AG08470 (cell line): ENCODE data around the genes NEPRO and BOC.

GRCh38 chr3:111083536-111084700 is 12.3 kb downstream of the NECTIN3 start:
- RRBS, result no CpG with 5 or more reads among the region's 8 CpGs

DNA sequence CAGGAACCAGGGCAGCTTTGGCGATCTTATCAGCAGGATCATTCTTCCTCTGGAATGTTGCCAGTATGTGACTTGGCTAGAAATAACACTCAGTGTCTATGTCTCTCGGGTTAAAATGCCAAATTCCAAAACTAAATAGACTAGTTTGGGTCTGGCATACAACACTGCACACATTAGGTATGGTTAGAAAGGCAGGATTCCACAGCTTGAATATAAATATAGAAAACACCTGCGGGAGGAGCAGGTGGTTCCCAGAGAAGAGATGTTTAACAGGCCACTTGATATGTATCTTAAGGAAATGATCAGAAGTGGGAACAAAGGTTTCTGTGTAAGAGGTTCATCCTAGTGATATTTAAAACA is 220.1 kb upstream of the CD96 start:
- RRBS, result no CpG with 5 or more reads among the region's 3 CpGs

- RRBS, result no CpG with 5 or more reads among the region's 6 CpGs
These were observed 971 bp downstream of the C3orf52 start for GRCh38 chr3:112087171-112087549.

- RRBS, result no CpG with 5 or more reads among the region's 9 CpGs
These were observed 5.4 kb downstream of the GCSAM start for GRCh38 chr3:112127597-112128187.

GRCh38 chr3:112148898-112149329 is 15.9 kb upstream of the GCSAM start:
- RRBS, result no CpG with 5 or more reads among the region's 2 CpGs

DNA sequence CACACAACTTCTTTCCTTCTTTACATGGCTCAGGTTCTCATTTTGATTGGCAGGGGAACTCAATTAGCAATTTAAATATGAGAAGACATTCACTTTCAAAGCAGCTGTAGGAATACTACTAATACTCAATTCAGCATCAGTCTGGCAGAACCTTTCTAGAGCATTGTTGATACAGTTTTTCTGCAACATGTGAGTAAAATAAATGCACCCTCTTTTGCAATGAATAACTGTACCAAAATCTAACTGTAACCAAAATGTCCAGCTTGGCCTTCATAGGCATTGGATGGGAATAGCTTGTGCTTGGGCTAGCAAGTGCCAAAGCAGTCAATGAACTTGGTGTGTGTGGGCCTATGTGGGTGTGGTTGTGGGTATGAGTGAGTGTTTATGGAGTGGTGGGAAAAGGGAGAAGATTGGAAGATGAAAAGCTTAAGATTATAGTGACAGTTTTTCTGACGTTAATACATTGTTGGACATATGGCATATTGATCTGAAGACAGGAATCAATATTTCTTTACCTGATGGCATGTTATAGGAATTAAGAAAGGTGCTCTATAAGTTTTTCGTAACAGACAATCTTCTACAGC is 35.4 kb upstream of the GCSAM start:
- RRBS, result no CpG with 5 or more reads among the region's 2 CpGs

DNA sequence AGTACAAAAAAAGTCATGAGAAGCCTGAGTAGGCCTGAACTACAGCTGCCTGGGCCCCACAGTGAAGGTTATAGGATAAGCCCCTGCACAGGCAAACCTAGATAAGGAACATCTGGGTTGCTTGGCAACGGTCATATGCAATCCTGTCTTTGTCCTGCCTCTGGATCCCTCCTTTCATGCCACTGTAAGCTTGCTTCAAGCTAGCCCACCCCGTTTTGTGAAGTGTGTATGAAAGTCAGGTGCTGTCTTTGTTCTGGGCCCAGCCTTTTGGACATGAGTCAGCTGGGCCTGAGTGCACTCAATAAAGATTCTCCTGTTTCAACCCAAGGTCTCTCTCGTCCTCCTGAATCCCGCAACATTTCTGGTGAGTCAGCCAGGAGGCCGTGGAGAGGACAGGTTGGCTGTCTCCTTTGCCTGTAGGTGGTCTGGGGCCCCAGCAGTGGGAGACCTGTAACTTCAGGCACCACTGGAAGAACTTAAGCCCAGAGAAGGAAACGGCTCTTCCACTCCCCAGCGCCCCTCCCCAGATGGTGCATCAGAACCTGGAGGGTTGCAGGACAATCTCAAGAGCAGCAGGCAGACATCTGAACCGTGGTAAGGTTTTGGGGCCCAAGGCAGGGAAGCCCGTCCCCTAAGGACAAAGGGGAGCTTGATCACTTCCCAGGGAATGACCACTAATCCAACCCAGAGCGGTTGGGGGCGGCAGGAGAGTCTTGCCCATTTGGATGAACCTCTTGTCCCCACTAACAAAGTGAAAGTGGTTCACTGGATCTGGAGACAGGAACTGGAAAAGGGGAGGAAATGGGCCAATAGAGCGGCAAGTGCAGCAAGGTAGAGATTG is 8.3 kb upstream of the SLC9C1 start:
- RRBS, result no CpG with 5 or more reads among the region's 12 CpGs

DNA sequence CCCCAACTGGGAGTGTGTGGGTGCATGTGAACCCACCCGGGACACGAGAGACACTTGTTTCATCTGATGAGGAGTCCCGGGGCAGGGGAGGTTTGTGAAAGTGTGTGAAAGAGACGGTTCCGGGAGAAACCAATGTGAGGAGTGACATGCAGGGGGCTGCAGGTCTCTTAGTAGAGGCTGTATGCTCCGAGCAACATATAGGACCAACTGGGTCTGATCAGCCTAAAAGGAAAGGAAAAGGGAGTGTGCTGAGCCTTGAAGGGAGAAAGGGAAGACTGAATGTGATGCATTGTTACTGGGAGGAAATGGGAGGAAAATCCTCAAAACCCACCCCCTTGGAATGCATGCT is 8.9 kb upstream of the SLC9C1 start:
- RRBS, result no CpG with 5 or more reads among the region's 6 CpGs

- RRBS, result no CpG with 5 or more reads among the region's 8 CpGs
These were observed 58.1 kb downstream of the CD200 start for GRCh38 chr3:112390532-112391910.

- RRBS, result no CpG with 5 or more reads among the region's 2 CpGs
These were observed 15.2 kb upstream of the BTLA start for GRCh38 chr3:112514564-112514842.

DNA sequence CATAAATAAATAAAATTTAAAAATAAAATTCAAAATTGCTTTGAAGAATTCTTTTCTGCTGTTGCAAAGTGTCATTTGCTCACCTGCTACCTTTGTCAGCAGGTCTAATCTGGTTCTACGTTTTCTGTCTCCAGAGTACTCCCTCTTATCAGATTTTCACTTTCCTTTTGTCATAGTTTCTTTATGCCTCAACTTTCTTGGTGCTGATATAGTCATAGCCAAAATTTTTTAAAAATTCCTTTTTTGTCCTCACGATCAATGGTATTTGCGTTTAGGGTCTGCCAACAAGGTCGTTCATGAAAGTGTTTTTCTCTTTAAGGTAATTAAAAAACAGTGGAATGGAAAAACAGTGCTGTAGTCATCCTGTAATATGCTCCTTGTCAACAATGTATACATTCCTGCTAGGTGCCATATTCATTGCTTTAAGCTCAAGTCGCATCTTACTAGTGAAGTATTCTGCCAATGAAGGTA is 1.3 kb downstream of the SLC35A5 start:
- RRBS, result no CpG with 5 or more reads among the region's 5 CpGs

- RRBS, result no CpG with 5 or more reads among the region's 2 CpGs
These were observed 69.2 kb downstream of the CD200R1L start for GRCh38 chr3:112777511-112777797.

- RRBS, result 3% methylated on average over 21 of the region's 72 CpGs
These were observed at the start of gene NEPRO for GRCh38 chr3:113018853-113020040. Gene NEPRO (minus strand): TSS chr3:113019671.

- RRBS, result no CpG with 5 or more reads among the region's 8 CpGs
These were observed 42.8 kb upstream of the BOC start for GRCh38 chr3:113168440-113168998.

DNA sequence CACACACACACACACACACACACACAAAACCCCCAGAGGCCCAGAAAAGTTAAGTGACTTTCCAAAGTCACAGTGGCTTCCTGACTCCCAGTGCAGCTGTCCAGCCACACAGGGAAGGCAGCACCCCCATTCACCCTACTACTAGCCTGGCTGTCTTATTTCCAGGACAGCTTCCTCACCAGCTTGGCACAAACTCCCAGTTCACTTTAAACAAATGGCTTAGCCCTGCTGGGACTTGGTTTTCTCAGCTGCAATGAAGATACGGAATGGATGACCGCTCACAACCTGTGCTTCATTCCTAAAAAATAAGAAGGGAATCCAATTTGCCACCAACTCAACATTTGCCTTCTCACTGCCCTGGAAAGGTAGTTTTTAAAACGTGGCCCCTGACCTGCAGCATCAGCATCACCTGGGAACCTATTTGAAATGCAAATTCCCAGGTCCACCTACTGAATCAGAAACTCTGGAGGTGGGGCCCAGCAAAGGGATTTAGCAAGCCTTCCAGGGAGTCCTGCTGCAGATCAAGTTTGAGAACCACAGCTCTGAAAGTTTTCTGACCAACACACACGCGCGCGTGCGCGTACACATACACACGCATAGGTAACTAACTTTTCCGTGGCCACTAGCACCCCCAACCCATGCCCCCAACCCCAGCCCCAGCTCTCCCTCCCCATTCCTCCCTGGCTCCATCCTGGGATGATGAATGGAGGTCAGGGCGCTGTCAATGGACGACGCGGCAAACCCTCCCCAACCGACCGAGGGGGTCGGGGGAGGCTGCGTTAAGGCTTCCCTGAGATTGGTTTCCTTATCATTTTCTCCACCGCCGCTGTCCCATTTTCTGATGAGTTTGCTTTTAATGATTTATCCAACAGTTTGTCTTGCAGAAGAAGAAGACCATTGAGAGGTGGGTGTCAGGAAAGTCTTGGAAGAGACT is 836 bp upstream of the BOC start:
- RRBS, result no CpG with 5 or more reads among the region's 21 CpGs

- RRBS, result 1% methylated on average over 34 of the region's 97 CpGs
These were observed at the start of gene BOC for GRCh38 chr3:113211188-113212257. Gene BOC (plus strand): TSS chr3:113211557.

DNA sequence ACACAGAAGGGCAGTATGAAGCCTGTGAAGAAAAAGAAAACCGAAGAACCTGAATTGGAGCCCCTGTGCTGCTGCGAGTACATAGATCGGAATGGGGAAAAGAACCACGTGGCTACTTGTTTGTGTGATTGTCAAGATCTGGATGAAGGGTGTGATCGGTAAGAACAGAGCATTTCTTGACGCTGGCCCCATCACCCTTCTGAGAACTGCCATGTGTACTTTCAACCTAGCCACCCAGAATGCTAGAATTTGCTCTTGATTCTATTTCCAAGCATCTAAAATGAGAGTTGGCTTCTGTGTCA is 944 bp downstream of the ZDHHC23 start:
- RRBS, result no CpG with 5 or more reads among the region's 6 CpGs

DNA sequence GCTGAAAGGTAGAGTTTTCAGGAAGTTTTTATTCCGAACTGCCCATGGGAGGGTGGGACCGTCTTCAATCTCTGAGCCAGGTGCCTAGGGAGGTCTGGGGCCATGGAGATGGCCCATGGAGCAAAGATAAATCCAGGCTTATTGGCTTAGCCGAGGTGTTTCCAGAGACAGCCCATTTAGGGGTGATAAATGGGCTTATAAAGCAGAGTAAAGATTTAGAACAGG is 474 bp downstream of the QTRT2 start:
- RRBS, result no CpG with 5 or more reads among the region's 3 CpGs

DNA sequence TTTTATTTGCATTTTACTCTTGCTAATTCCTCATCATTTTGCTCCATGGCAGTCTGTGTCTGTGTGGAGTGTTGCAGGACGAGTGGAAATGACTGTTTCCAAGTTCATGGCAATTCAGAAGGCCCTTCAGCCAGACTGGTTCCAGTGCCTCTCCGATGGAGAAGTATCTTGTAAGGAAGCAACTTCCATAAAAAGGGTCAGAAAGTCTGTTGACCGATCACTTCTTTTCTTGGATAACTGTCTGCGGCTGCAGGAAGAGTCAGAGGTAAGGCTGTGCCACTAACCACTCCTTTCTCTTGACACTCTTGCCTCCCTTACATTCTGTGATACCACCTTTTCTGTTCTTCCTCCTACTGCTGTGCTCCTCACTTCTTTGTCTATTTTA is 14.0 kb downstream of the QTRT2 start:
- RRBS, result no CpG with 5 or more reads among the region's 4 CpGs

GRCh38 chr3:114450965-114452209 is 157.6 kb downstream of the TIGIT start:
- RRBS, result no CpG with 5 or more reads among the region's 12 CpGs